Neuron (in vitro differentiated cells): ENCODE measurements around the genes RFX4, ABTB3 and USP30.

DNA sequence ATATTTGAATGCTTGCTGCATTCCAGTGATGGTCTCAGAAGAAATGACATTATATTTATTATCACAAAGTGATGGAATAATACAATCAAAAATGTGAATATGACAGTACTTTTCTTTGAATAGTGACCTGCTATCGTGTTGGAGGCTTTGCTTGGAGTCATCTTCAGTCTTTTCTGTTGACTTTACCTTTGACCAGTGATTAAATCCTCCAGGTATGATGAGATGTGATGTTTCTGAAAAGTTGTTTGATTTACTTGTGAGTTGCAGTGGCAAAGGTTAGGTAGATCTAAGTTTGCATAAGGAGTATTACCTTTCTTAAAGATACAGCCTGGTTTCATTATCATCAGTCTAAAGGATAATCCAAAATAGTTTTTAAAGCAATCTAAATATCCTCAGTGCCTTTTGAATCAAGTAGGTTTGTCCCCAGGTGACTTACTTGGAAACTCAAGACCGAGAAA is 4.7 kb downstream of the TCP11L2 start:
- PRO-cap = no peak

GRCh38 chr12:106582522-106583263 is at the start of gene RFX4:
TSS of gene RFX4 (plus strand) at chr12:106583004.
- PRO-cap = no peak

- PRO-cap = unidirectional peak, plus-strand start at chr12:107317856; unidirectional peak, plus-strand start at chr12:107318428
Measured at GRCh38 chr12:107317759-107318635, at the start of gene ABTB3. TSS of gene ABTB3 (plus strand) at chr12:107318434.

DNA sequence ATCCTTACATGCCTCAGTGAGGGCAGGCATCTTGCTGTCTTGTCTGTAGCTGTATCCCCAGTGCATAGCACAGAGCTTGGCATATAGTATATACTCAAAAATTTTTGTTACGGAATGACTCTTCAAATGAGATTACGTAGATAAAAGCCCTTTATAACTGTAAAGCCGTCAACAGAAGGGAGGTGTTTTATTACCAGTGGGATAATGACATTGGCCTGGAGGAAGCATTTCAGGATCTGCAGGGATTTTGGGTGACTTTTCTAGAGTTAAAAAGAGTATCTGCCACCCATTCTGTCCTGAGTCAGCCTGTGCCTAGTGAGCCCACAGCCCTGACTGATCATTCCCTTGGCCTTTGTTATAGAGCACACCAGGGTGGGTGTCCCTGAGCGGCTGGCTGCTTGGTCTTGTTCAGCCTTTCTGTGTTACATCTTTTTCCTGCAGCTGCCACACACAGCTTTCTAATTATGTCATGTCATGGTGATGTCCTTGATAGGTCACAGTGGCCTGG is 68.2 kb downstream of the ABTB3 start:
- PRO-cap = no peak

GRCh38 chr12:107731022-107732348 is 29.5 kb downstream of the PRDM4 start:
- PRO-cap = no peak

DNA sequence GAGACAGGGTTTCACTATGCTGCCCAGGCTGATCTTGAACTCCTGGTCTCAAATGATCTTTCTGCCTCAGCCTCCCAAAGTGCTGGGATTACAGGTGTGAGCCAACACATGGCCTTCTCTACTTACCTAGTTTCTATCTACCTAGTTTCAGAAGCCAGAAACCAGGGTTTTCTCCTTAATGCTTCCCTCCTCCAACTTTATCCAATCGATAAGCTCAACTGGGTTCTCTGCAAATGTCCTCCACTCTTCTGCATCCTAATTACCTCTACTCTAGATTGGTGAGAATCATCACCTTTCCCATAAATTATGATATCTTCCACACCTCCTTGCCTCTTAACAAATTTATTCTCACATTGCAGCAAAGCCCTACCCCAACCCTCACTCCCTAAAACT is 11.5 kb downstream of the PRDM4 start:
- PRO-cap = no peak

DNA sequence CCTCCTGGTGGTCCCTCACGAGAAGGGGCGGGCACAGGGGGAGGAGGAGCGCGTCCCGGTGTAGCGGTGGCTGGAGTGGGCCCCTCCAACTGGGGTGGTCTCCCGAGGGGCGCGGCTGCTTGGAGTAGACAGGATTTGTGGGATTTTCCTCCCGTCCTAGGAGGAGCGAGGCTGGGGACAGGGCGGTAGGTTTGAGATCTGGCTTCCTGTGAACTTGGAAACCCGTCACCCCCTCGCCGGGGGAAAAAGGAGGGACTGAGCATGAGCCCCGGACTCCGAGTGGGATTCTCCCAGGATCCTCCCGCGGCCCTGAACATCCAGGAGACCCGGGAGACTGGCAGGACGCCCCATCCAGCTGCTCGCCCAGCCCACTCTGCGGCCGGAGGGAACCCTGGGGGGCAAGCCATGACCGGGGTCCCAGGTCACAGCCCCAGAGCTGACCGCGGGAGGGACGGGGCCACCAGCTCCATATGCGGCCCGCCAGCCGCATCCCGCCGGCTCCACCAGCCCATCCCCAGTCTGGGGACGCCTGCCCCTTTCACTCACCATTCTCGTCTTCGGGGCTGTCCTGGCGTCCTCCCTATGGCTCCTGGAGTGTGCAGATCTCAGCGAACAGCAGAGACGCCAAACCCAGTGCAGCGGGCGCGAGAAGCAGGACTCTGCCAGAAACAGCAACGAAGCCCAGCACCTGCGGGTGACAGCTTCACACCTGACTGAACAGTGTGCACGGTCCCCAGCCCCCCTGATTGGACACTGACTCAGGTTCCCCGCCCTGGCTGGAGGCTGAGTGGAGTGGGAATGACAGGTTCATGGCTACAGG is 71.1 kb downstream of the ASCL4 start:
- PRO-cap = no peak

DNA sequence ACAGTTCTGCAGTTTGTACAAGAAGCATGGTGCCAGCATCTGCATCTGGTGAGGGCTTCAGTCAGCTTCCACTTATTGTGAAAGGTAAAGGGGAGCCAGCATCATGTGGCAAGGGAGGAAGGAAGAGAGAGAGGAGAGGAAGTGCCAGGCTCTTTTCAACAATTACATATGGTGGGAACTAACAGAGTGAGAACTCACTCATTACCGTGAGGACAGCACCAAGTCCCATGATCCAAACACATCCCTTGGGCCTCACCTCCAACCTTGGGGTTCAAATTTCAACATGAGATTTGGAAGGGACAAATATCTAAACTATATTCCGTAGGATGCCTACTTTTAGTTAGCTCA is 87.3 kb upstream of the WSCD2 start:
- PRO-cap = no peak

- PRO-cap = no peak
Measured at GRCh38 chr12:108334138-108334825, 4.8 kb downstream of the CMKLR1 start.

GRCh38 chr12:108349344-108349781 is 10.3 kb upstream of the CMKLR1 start:
- PRO-cap = no peak

DNA sequence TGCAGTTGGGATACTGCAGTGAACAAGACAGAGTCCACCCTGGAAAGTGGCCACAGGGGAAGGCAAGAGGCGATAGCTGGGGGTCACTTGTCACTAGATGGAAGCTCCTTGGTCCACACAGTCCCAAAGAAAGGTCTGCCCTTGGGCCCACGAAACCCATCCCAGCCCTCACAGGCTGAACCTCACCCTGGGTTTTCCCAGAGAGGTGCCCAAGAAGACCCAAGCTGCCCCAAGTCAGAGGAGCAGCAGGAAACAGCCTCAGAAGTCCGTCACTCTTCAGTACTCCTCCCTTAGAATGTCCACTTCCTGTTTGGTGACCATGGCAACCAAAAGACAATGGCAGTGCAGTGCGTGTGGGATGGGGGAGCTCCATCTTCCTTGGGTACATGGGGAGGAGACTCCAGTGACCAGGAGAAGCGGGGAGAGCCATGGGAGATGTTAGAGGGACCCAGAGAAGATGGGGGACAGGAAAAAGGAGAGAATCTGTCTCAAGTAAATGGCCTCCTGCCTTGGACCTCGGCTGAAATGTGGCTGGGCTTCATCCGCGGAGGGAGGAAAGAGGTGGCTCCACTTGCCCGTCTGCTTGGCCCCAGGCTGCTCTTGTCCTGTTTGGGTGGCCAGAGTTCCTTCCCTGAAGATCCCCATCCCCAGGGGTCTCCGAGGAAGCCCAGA is 11.2 kb downstream of the SELPLG start:
- PRO-cap = no peak

GRCh38 chr12:108631660-108632396 is 1.9 kb downstream of the SELPLG start:
- PRO-cap = no peak

GRCh38 chr12:108641938-108642523 is 8.3 kb upstream of the SELPLG start:
- PRO-cap = no peak

- PRO-cap = no peak
Measured at GRCh38 chr12:108642524-108643368, 9.1 kb upstream of the SELPLG start.

- PRO-cap = no peak
Measured at GRCh38 chr12:108643599-108644323, 10.1 kb upstream of the SELPLG start.

DNA sequence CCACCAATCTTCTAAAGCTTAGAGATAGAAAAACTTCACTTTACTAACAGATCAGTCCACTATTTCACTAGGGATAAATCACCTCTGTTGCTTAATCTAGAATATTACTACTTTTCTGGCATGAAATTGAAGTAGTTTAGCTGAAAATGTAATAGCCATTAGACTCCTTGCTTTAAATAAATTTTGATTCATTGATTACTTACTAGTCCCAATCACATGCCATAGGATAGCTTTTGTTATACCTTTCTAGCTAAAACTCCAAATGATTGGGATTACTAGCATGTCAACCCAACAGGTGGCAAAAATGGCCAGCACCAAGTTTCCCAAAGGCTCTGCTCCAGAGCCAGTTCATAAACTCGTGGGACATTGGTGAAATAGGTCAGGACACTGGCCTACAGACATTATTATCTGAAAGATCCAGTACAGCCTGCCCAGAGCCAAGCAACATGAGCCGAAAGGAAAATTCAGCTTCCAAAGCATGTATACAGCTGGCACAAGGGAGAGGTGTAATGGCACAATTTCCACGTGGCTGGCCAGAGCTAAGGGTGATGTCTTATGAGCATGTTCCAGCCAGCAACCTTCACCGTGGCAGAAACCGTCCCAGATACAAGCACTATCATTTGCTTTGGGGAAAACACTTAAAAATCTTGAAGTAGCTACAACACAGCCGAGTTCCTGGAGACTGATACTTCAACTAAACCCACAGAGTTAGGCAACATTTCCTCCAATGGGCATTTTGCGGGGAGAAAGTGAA is 44.7 kb downstream of the CORO1C start:
- PRO-cap = no peak

GRCh38 chr12:108838837-108839643 is 18.3 kb downstream of the SSH1 start:
- PRO-cap = no peak

DNA sequence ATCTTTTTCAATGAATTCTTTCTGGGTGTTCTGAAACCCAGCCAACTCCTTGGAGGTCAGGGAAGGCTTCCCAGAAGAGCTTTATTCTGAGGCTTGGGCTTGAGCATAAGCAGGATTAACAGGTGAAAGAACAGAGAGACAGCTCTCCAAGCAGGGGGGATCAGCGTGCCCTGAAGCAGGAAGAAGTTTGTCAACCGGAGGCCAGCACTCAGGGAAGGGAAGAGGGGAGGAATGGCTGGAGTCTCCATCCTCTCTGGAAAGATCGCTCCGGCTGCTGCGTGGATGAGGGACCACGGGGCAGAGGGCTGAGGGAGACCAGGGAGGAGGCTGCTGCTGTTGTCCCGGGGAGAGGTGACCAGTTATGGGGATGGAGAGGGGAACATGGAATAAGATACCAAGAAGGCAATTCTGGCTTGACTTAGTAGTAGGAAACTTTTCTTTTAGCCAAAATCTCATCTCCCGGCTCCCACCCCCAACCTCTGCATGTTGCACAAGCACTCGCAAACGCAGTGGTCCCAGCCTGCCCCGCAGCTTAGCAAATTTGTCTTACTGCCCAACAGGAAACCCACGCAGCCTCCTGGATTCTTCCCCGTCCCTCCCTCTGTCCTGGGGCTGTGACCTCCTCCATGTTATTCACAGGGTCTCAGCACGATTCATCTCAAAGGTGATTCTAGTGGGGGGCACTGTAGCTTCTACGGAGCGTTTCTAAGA is 1.1 kb upstream of the SSH1 start:
- PRO-cap = no peak

- PRO-cap = bidirectional peak, plus-strand start at chr12:109052622, minus-strand start at chr12:109052472
Measured at GRCh38 chr12:109052171-109052726, at the start of gene USP30. TSS of gene USP30 (plus strand) at chr12:109052576.

DNA sequence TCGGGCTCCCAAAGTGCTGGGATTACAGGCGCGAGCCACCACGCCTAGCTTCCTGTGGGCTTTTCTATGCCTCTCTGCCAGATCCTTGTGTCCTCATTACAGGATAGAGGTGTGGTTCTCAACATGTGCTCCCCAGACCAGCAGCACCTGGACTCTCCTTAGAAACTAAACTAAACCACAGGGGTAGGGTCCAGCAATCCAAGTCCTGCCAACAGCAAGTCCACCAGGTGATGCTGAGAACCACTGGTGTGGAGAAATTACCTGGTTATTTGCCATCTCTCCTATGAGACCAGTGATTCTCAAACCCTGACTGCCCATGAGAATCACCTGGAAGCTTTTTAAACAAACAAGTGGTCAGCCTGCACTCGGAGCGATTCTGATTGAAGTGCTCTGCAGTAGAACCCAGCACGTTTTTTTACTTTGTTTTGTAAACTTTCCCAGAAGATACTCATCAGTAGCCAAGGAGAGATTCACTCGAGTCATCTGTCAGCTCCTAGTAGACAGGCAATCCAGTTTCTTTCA is 1.4 kb downstream of the ALKBH2 start:
- PRO-cap = no peak